Tibial artery (tissue), 1 donor: Measurements from ENCODE around the gene LHCGR.

DNA sequence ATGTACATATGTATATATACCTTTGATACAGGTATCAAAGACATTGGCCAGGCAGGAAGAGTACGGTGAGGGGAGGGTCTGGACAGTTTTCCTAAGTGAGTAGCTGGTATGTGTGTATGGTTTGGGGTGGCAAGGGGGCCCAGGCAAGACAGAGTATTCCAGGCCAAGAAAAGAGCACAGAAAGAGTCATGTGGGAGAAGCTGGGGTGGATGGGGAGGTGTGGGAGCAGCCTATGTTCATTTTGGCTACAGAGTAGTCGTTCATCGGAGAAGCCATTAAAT, 18.8 kb upstream of the ATP6V1E2 start:
- PRO-cap: no peak

- PRO-cap: no peak
Measured at GRCh38 chr2:46575942-46576604, 33.7 kb upstream of the ATP6V1E2 start.

GRCh38 chr2:46581621-46582584, 34.9 kb downstream of the PIGF start:
- PRO-cap: no peak

DNA sequence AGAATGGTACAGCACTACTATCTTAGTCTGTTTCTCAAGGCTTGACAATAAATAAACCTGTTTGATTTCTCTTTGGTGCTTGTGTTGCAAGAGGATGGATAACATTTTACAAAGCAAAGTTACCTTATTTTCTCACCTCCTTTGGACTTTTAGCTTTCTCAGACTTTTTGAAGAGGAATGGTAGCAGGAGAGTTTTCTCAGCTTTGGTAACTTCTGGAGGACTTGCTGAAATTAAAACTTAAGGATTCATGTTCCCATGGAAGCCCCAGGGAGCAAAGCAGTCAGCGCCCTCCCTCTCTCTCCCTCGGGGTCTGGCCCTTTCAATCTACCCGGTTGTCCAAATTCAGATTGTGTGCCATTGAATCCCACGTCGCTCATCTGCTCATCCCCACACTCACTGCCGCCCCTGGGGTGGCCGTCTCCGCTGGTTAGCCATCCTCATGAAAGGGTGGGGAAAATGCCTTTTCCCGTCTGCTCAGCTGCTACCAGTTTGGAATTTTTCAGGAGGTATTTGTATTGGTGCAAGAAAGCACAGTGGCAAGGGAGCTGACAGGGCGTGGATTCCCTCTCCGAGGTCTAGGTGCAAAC, 27.2 kb downstream of the MCFD2 start:
- PRO-cap: no peak

GRCh38 chr2:46909578-46910445, 5.8 kb downstream of the MCFD2 start:
- PRO-cap: no peak

DNA sequence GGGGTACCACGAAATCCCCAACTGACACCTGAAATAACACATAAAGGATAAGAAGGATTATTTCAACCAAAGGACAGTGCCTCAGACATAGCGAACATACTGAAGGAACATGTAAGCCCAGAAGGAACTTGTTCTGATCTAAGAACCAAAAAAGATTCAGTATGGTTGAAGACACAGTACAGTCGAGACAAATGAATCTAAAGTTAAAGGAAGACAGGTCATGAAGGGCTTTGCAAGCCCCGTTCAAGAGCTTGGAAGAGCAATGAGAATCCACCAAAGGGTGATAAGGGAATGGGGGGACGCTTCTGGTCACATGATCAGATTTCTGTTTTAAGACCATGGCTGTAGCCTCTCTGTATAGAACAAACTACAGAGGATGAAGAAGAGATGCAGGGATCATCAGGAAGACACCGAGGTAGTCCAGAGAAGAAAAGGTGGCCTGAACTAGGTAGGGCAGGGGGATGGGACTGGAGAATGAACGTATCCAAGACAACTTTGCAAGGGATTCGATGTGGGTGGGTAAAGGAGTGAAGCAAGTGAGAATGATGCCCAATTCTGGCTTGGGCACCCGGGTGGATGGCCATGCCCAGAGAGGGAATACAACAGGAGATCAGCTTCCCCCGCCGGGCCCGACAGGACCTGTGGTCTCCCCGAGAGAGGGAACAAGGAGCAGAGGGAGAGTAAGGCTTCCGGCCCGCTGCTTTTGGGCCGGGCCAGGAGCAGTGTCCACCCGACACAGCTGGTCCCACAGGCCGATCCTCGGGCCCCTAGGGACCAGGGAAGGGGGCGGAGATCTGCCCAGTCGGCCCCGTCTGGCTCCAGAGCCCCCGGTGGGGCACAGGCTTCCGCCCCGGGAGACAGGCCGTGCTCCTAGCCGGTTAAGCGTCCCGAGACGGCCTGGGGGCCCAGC, 644 bp downstream of the MCFD2 start:
- PRO-cap: bidirectional peak, plus-strand start at position 821 of the sequence, minus-strand start at position 641 of the sequence

GRCh38 chr2:46917208-46917946, 1.8 kb upstream of the MCFD2 start:
- PRO-cap: no peak

GRCh38 chr2:46989884-46990545, 49.0 kb downstream of the TTC7A start:
- PRO-cap: no peak

GRCh38 chr2:47045708-47046276, 104.8 kb downstream of the TTC7A start:
- PRO-cap: no peak

GRCh38 chr2:47782243-47782459, 794 bp upstream of the MSH6 start:
- PRO-cap: no peak

GRCh38 chr2:47822004-47822660, 39.2 kb downstream of the MSH6 start:
- PRO-cap: no peak

DNA sequence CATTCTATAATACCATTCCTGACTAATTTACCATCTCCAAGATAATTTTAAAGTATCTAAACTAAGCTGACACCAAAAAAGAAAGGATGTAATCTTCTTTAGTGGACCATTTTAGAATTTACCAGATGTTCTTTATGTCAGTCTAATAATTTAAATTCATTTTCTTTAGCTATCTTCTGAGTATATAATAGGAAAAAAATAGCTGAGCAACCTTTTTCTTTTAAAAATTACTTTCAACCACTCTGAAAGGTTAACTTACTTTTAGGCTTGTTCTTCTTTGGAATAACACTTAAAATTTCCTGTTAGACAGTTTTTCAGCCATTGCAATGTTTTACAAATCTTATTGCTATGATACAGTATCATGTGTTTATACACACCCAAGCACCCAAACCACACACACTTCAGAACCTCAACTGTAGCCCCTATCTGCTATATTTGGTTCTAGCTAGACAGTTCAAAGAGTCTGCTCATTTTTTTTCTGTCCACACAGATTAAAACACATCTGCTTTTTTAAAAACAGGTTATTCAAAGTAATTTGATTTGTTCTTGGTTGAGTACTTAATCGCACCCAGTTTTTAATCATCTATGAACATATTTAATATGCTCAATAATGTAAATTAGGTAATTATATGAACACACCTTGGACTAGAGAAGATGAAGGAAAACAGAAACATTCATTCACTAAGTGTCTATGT, 17.8 kb downstream of the FBXO11 start:
- PRO-cap: no peak

DNA sequence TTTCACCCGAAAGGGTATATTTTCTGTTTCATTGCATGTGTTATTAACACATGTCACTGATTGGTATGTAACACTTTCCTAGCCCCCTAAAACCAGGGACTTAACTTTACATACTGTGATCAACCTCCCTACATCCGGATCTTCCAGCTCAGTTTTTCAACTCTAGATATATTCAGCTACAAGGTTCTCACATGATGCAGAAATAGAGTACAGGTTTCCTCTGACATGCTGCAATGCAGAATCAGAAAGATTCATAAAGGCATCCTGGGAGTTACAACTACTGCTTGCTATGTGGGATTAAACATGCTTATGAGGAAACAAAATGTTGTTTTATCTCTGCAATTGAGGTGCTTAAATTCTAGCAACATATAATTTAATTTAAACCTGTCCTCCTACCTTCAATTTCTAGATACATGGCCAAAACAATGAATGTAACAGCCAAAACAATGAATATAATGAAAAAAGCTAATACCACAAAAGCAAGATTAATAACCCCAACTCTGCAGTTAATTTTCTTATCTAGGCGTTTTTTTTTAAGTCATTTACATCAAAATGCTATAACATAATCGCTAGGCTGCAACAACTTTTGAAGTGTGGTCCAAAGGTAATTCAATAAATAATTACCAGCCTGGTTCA, 13.8 kb downstream of the FBXO11 start:
- PRO-cap: no peak

DNA sequence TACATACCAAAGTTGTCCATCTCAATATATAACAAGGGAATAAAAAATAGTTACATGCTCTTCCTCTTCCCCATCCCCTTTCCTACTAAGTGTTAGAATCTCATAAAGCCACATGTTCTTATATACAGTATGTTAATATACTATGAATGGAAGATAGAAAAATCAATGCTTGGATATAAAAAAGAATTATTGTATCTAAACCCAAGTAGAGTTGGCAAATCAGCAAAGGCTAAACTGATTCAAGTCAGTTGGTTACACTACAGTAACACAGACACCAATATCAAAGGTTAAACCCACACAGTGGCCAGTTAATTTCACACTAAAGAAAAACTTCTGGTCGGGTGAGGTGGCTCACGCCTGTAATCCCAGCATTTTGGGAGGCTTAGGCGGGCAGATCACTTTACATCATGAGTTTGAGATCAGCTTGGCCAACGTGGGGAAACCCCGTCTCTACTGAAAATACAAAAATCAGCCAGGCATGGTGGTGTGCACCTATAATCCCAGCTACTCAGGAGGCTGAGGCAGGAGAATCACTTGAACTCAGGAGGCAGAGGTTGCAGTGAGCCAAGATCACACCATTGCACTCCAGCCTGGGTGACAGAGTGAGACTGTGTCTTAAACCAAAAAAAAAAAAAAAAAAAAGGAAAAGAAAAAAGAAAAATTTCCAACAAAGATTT, 9.1 kb downstream of the FBXO11 start:
- PRO-cap: no peak

DNA sequence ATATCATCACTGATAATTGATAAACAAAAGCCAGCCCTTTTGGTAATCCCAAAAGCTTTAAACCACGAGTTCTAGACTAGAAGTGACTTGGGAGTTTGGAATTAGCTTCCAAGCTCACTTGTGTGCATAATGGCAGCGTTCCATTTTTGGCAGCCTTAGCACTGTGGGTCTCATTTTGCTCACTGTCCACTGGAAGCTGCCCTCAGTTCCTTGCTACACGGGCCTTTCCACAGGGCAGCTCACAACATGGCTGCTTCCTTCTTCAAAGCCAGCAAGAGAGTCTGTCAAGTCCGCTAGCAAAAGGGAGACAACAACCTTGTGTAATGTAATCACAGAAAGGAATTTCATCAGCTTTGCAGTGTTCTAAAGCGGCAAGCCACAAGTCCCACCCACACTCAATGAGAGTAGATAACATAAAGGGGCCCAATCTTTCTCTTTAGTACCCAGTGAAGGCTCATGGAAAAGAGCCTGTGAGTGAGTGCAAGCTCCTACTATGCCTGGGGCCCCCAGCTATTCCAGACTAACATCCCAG, 168.6 kb upstream of the FOXN2 start:
- PRO-cap: no peak

DNA sequence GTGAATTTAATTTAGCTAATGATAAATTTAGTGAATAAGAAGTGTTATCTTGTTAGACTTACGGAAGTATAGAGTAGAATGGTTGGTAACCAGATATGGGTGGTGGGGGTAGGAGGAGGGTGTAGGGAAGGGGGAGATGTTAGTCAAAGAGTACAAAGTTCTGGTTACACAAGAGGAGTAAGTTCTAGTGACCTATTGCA, 30.6 kb downstream of the FOXN2 start:
- PRO-cap: no peak

DNA sequence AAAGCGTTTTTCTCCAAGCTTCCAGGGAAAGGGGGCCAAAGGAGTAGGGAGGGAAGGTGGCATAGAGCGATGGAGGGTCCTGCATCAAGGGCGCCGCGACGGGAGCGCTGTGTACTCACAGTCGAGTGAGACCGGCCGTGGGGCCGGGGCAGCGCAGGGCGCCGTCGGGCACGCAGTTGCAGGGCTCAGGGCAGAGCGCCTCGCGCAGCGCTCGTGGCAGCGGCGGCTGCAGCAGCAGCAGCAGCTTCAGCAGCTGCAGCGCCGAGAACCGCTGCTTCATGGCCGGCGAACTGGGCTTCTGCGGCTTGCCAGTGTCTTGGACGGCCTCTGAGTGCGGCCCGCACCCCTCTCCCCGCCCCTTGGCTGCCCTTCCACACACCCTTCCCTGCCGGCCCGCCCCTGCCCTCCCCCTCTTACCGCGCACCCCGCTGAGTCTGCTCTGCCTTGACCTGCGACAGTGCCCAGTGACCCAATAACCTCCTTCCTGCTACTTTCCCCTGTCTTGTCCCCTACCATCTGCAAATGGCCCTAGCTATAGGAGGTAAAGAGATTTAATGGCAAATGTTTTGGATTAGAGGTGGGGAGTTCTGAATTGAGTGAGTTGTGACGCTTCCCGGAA, at the start of gene LHCGR:
Gene LHCGR (minus strand): TSS at position 333 of the 619 bp plus-strand sequence.
- PRO-cap: no peak

DNA sequence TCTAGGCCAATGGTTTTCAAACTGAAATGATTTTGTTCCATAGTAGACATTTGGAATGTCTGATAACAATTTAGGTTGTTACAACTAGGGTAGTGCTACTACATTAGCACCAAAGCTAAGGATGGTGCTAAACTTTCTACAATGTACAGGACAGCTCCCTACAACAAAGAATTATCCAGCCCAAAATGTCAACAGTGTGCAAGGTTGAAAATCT, 1367.0 kb upstream of the CHAC2 start:
- PRO-cap: no peak

DNA sequence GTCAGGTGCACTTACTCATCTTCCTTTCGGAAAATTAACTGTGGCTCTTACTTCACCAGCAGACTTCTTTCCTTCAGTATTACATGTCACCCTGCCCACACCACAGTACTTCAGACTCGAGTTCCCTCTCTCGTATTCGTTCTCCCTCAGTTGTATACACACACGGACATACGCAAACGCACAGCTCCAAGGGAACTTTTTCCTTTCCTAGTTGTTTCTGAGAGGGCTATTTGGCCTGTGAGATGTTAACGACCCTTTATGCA, 761 bp downstream of the ERLEC1 start:
- PRO-cap: no peak

GRCh38 chr2:53897715-53898562, 38.2 kb upstream of the GPR75 start:
- PRO-cap: no peak